Skin of body (tissue), 2 donors: ENCODE measurements around the genes NMNAT3 and SPSB4.

- RAMPAGE, long total RNA: no peak
These were observed 19.6 kb downstream of the RBP1 start for GRCh38 chr3:139519830-139520465.

DNA sequence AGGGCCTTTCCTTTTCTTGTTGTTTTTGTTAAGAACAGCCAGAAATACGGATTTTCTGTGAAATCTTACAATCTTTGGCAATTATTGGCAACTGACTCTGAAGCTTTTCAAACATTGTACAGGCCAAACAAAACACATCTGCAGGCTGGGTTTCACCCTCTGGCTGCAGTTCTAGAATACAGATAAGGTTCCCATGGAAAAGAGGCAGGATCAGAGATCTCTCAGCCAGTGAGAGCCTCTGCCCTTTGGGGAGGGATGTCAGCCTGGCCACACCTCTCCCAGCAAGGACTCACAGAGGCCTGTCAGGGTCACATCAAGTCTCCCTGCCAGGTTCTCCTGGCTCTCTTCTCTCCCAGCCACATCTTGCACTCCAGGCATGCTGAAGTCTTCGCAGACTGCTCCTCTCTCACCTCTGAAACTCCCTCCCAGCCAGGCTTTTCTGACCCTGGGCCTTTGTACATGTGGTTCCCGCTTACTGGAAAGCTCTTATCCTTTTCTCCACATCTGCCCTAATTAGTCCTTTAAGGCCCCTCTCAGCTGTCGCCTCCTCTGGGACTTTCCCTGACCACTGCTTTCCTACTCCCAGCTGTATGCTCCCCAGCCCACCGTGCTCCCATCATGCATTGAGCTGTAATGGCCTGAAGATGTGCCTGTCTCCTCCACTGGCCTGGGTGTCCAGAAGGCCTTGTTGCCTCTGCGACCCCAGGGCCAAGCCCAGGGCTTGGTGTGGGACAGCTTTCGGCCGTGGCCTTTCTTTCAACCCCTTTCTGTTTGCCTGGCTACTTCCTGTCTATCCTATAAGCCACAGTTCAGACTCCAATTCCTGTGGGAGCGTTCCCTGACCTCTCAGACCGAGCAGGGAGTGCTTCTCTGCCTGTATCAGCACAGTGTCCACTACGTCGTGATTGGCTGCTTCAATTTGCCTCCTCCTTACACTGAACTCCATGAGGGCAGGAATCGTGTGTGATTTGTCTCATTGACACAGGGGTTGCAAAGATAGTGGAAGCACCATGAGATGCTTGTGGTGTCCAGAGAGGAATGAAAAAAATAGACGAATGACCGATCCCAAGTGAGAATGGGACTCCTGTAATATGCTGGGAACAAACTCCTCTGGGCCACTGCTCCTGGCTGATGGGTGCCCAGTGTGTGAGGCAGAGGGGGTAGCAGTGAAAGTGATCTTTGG, 4.2 kb downstream of the RBP1 start:
- RAMPAGE, long total RNA: no peak

DNA sequence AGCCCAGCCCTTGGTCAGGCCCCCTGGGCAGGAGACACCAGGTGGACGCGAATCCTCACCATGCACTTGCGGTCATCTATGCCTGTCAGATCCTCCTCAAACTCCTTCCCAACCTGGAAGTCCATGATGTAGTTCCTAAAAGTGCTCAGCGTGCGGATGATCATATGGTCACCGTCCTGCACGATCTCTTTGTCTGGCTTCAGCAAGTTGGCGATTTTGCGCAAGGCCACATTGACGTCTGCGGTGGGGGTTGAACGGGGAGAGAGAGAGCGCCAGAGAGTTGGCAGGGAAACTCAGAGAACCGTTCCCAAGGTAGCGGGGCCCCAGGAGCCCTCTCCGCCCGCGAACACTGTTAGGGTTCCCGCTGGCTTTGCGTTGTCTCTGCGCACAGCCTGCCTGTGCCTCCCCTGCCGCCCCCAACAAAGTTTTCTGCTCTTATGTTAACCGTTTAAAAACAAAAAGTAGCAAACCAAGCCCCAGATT, 779 bp downstream of the RBP1 start:
- RAMPAGE, long total RNA: no peak

DNA sequence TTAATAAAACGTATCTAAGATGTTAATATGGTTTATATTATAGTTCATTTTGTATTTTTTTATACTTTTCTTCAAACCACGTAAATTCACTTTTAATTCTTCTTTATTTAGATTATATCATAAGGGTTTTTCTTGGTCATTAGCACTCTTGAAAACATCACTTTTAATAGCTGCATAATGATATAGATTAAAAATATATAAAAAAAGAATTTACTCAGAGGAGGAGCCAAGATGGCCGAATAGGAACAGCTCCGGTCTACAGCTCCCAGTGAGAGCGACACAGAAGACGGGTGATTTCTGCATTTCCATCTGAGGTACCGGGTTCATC, 51.2 kb upstream of the RBP1 start:
- RAMPAGE, long total RNA: no peak

DNA sequence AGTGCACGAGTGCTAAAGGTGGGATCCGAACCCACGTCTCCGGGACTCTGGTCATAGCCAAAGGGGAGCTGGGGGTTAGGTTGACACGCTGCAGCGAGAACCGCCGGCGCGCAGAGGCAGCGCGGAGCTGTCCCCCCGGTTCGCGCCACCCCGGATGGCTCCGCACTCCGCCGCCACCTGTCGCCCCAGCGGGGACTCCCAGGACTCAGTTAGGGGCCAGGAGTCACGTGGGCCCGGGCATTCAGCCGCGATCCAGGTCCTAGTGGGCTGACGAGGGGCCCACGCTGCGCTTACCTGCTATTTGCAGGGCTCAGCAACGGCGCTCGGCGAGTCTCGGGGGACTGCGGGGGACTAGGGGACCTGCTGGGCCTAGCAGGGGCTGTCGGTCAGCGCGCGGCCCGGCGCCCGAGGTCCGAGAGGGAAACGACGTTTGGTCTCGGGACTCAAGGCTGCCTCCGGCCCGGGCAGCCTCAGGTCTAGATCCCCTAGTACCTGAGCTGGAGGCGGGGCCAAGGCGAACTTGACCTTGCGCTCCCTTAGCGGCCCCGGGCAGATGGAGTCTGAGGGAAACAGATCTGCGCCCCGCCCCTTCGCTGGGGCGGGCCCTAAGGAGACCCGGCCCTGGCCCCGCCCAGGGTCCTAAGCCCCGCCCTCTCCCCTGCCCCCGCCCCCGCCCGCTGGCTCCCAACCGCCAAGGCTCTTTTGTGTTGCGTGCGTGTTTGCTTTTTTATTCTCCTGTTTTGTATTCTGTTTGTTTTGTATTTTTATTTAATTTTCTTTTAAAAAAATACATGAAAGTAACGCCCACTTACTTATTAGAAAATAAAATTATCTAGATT, at the start of gene NMNAT3:
TSS of gene NMNAT3 (minus strand) at position 562 of the 839 bp plus-strand sequence.
- RAMPAGE, long total RNA: no peak

GRCh38 chr3:140246311-140246905, 311.4 kb downstream of the CLSTN2 start:
- RAMPAGE, long total RNA: no peak

DNA sequence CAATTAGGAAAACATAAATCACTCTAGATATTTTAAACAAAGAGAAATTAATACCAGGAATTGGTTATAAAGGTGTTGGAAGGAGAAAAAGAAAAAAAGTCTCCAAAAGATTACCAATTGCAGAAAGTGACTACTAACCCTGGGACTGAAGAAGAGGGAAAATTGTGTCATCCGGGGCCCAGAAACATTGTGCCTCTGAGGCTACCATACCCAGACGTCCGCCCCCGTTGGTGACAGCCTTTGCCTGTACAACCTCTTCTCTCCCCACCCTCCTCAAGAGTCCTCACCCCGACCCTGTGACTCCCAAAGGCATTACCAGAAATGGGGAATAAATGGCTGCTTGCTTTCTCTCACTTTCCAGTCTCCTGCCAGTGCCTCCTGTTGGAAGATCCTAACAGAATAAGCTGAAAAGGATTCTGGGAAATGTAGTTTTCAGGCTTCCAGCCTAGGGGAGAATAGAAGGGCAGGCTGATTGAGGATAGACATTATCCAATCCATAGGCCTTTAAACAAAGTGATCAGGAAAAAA, 30.8 kb upstream of the SLC25A36 start:
- RAMPAGE, long total RNA: no peak

DNA sequence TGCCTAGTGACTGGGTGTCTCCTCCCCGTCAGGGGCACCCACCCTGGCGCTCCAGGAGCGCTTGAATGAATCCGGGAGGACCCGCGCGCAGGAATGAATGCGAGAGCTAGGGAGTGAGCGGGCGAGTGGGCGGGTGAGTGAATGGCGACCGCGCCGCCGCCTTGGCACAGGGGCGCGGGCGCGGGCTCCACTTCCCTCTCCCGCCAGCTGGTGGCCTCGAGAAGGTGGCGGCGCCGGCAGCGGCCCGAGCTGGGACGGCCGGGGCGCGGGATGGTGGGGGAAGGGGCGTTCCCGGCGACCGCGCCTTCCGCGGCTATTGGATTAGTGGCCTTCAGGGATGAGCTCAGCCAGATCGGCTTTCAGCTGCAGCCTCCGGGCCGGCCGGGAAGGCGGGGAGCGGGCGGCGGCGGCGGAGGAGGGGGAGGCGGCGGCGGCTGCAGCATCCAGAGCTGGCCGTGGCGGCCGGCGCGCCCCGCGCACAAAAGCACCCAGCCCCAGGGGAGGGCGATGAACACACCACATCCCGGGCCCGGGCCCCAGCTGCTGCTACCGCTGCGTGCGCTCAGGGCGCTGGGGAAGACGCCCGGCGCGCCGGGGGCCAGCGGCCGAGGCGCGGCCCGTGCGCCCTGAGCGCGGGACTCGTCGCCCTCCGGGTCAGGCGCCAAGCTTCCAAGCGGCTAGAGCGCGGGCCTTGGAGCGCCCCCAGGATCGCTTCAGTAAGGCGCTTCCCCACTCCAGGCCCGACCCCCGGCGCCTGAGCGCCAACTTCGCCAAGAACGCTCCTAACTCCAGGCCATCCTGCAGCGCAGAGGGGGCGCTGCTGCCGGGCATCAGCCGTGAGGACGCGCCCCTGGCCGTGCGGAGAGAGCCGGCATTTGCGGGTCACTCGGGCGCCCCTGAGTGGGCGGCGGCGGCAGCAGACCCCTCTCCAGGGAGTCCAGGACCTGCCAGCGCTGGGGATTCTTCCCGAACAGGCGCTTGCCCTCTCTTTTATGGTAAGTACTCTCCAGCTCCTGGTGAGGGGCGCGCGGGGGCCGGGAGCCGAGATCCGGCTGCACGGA, at the start of gene SPSB4:
TSS of gene SPSB4 (plus strand) at position 350 of the 1,061 bp plus-strand sequence.
- RAMPAGE, long total RNA: no peak

- RAMPAGE, long total RNA: no peak
These were observed 44.0 kb downstream of the SPSB4 start for GRCh38 chr3:141094914-141095785.

DNA sequence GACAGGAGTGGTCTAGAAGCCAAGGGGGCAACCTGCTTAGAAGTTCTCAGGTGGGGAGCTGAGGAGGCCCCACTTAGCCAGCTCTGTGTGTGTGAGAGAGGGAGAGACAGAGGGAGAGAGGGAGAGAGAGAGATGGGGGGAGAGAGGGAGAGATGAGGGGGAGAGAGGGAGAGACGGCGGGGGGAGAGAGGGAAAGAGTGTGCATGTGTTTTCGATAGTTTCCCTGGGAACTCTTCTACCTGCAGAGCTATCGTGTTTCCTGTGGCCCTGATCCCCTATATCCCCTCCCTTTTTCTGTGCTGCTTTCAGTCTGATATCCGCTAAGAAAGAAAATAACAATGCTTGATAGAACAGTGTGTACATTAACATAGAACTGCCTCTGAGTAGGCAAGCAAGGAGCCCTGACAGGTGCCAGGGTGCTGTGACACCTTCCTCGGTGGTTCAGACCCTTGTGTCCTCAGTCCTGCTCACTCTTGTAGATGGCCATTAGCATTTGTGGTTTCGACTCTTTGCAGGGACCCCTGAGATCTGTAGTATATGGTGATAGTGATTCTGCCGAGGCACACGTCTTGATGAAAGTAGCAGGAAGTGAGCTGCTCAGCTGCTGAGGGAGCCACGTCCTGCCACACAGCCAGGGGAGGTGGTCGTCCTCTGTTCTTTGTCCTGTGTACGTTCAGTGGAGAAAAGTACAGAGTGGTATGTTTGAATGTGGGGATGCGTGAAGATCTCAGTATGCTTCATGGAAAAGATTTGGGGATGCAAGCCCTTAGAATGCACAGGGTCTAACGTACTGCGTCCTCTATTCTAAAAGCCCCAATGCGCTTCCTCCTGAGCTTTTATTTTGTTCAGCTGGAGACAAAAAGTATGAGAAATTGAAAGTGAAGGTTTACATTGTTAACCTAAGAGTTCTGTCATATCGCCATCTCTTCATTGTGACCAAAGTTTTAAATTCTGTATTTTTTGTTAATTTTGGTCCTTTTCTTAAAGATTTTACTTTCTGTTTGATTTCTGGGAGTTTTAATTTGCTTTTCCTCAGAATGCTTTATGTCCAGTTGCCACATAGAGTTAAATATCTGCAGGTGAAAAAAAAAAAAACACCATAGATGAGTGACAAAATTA, 35.3 kb downstream of the PXYLP1 start:
- RAMPAGE, long total RNA: no peak

GRCh38 chr3:141393138-141393746, 24.9 kb downstream of the ZBTB38 start:
- RAMPAGE, long total RNA: no peak

DNA sequence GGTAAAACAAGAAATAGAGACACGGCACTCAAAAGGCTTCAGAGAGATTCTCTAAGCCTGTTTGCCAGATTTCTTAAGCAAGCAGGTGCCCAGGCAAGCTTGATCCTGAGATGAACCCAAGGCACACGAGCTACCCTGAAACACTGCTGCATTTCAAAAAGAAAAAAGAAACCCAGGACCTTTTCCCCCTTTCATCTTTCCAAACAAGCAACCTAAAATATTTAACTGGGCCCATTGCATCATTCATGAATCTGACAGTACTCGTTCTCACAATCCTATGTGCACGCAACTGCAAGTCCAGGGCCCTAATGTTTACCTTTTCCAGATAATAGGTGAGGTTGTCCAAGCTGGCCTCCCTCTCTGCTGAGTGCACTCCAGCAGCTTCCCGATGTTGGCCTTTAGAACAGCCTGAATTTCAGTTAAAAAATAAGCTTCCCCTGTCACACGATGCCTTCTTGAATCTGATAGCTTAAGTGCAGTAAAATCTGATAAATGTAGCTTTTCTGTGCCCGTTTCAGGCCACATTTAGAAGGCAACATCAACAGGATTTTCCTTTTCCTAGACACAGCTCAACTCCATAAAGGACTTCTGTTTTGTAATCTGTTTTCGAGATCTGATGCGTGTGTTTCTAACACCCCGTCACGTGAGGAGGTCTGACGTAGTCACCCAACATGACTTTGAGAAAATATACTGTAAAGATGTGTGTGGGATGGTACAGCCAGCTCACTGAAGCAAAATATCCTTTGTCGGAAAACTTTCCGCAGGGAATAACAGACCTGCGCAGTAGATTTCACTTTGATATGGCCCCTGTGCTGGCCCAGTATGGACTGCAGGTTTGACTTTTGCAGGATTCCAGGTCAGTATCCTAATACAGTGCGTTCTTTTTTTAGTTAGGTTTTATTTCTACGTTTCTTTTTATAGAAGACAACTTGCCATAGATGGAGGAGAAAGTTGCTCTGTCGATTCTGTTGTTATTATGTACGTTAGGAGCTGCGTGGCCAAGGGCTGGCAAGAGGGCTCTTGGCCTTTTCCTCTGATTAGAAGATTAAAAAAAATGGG, 55.1 kb upstream of the RASA2 start:
- RAMPAGE, long total RNA: no peak

- RAMPAGE, long total RNA: no peak
These were observed 2.3 kb downstream of the RASA2 start for GRCh38 chr3:141489092-141489613.

DNA sequence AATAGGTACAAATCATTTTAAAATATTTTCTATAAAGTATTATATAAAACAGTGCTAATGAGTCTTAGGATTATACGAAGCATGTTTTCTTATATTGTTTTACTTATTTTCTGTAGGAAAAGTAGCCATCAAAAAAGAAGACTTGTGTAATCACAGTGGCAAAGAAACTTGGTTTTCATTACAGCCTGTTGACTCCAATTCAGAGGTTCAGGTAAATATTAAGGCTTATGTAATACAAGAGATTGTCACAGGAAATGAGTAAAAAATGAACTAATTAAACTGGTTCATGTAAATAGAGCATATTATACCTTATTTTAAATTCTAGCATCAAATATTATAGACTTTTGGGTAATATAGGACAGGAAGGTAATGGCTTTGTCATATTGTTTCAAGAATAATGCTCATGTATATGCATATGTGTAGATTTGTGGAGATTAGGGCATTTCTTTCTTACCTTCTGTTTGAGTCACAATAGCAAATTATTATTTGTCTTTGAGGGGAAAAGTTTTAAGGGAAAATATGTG, 42.8 kb downstream of the RASA2 start:
- RAMPAGE, long total RNA: no peak

- RAMPAGE, long total RNA: no peak
These were observed 91.4 kb upstream of the RNF7 start for GRCh38 chr3:141646625-141647115.

DNA sequence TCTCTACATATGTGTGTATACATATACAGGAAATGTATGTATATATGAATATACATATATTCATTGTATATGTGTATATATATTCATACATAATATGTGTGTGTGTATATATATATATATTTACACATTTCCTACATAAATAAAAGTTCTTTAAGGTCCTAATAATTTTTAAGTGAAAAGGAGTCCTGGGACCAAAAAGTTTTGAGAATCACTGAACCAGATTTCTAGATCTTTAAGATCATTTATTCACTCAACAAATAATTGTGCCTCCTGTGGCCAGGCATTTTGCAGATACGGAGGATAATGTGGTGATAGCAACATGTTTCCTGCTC, 542 bp upstream of the RNF7 start:
- RAMPAGE, long total RNA: no peak

GRCh38 chr3:141888588-141889247, 12.3 kb downstream of the ATP1B3 start:
- RAMPAGE, long total RNA: no peak

DNA sequence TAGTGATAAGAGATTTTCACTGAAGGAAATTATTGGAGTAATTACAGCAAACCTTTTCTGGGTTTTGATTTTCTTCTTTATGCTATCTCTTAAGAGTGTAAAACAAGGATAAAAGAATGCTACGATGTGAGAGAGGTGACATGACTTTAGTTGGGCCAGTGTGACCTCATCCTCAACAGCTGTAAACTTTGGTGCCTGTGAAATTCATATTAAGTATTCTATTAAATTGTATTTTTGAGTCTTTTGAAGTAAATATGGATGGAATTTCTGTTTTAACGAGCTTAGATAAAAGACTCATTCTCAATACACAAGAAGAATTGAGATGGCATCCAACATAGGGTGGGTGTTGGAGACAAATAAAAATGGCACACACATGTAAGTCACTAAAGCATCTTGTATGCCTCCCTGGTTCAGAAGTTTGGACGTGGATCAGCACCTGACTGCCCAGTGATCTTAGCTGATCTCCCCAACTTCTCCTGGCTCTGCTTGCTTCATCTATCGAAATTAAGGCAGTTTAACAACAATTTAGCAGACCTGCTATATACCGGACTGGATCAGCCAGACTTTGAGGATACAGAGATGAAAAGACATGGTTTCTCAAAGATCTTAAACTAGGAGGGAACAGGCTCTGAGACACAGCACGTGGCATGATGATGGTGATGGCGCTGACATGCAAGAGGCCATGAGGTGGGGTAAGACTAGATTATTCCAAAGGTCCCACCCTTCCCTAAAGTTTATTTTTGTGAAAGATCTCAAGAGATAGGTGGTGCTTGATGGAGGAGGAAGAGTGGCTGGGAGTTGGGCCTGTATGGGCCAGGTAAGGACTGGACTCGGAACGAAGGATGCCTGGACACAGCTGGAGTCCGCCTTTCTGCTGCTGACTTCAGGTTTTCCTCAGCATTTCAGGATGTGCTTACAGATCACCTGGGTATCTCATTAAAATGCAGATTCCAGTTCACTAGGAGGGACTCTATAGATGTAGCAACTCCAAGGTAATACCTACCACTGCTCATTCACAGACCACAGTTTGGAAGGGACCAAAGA, 51.1 kb downstream of the ATP1B3 start:
- RAMPAGE, long total RNA: no peak

DNA sequence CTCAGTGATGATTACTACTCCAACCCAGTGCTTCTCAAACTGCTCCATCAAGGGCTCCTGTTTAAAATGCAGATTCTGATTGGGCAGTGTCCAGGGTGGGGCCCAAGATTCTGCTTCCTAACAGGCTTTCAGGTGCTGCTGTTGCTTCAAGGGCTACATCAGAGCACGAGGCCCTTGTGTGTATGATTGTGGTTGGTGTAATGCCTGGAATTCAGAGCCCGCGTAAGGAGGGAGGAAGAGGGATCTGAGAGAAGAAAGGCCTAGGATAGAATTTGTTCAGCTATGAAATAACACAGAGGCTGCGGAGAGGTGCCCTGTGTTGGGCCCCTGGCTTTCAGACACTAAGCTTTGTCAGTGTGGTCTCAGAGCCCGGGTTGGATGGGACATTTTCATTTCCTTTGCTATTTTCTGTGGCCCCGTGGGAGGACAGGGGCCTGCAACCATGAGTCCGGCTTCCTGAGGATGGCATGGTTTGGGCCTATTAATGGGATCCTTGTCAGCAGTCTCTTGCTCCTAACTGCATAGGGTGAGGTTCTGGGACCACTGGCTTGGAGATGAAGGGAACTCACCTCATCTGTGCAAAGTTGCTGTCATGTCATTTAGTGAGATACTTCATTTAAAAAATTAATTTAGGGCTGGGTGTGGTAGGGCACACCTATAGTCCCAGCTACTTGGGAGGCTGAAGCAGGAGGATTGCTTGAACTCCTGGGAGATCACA, 53.1 kb downstream of the ATP1B3 start:
- RAMPAGE, long total RNA: no peak

GRCh38 chr3:142619029-142619450, 22.8 kb downstream of the PLS1 start:
- RAMPAGE, long total RNA: no peak